ENCODE measurements around a stretch of chr5.

DNA sequence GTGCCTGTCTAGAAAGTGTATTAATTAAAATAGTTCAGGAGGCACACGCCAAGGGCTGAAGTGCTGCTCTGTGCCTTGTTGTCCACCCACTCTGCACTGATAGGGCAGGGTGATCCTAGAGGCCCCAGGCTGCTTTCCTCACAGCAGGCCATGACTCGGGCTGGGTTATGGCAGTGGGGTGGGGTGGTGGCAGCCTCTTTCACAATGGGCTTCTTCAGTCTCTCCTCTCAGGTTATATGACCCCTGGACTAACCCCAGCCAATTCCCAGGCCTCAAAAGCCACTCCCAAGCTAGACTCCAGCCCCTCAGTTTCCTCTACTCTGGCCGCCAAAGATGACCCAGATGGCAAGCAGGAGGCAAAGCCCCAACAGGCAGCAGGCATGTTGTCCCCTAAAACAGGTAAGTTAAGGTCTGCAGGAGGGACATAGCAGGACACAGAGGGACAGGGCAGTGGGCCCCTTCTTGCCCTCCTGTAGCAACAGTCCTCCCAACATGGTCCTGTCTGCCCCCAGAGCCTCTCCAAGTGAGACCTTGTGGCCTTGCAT, 19.5 kb downstream of the CD74 start:
- RRBS = no CpG with 5 or more reads among the region's 3 CpGs

DNA sequence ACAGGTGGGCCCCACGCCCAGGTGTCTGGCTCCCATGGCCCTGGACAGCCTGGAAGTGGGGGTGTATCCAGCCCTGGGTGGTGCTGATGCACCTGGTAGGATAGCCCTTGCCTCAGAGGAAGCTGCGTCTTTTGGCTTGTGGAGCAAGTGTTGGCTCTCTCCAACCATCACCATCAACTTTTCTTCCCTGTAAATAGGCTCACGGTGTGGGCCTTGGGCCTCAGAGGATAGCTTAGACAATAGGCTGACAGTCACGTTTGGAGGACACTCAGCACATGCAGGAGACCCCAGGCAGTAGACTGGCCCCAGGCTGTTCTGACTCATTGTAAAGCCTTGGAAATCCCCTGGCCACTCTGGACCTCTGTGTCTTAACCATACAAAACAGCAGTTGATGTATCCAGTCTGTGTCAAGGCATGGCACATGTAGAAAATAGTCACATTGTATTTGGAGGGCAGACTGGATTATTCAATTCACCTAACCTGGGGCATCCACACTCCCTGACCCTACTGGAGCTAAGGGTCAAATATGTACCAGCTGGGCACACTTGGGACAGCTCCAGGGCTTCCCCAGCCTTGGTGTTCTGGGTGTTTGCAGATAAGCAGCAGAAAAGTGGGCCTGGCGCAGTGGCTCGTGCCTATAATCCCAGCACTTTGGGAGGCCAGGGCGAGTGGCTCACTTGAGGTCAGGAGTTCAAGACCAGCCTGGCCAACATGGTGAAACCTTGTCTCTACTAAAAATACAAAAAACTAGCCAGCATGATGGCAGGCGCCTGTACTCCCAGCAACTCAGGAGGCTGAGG, 18.5 kb downstream of the CD74 start:
- RRBS = no CpG with 5 or more reads among the region's 8 CpGs

- RRBS = no CpG with 5 or more reads among the region's 17 CpGs
Measured at GRCh38 chr5:150399543-150400465, 12.9 kb downstream of the CD74 start.

DNA sequence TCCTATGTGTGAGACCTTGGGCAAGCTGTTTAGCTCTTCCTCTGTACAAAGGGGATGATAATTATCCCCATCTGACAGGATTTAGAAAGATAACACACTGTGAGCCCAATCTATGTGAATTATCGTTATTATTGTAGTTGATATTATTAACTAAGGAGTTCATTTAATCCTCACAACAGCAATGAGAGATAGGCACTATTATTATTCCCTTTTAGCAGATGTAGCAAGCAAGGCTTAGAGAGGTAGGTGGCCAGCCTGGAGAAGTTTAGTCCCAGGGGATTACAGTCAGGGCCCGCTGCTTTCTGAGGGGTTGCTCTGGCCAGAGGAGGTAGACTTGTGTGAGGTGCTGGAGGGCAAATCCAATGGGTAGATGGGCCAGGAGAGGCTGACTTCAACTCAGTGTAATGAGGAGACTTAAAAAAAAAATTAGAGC, 15.8 kb upstream of the NDST1 start:
- RRBS = no CpG with 5 or more reads among the region's 2 CpGs

DNA sequence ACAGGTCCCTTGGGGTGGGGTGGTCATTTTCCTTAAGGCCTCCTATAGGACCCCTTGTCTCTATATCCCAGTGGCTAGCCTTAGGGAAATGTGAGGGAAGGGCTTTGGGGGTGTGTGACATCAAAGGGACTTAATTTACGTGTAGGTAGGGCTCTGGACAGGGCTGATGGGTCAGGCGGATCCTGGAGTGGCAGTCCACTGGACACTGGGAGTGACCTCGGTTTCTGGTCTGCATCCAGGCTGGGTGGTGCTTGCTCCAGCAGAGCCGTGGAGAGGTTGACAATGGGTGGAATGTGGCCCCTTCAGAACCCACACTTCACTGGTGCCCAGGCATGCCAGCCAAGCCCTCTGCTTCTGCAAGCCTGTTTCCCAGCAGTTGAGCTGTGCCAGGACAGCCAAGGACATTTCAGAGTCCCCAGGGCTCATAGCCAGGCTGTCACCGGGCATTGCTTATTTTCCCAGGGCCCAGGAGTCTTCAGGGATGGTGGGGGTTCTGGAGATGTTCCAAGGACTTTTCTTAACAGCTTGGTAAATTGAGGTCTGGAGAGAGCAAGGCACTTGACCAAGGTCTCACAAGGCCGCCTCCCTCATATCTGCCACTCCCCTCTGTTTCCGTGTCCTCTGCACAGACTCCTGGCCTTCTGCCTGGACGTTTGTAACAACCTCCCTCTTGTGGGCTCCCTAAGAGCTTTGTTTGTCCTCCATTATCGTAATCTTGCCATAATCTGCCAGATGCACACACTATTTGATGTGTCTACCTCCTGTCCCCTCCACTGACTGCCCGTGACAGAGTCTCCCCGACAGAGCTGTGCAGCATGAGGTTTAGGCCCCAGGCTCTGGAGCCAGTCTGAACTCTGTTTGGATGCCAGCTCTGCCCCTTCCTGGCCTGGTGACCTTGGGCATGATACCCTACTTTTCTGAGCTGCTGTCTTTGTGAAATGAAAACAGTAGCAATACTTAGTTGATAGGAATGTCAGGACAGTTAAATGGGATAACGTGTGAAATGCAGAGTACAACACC, 3.8 kb upstream of the NDST1 start:
- RRBS = no CpG with 5 or more reads among the region's 12 CpGs

DNA sequence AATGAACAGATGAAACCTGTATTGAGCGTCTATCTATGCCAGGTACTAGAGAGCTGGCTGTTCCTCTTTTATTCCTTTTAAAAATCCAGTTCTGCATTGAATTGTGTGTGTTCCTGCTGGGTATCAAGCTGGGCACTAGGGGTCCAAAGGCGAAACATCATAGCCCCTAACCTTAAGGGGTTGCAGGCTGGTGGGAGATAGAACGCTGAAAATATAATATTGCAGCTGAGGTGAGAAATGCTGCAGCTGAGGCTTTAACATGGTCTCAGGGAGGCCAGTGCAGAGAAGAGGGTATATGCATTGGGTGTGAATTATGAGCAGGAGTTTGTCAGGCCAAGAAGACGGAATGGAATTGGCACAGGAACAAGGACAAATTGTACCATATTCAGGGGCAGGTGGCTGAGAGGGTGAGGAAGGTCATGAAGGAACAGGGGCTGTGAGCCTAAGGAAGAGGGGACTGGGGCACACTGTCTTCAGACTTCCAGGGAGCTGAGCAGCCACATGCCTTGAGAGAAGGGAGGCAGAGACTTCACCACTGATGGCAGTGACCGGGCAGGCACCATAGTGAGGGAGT, 18.6 kb downstream of the NDST1 start:
- RRBS = no CpG with 5 or more reads among the region's 5 CpGs

- RRBS = no CpG with 5 or more reads among the region's 6 CpGs
Measured at GRCh38 chr5:150558513-150559486, 50.9 kb downstream of the NDST1 start.

DNA sequence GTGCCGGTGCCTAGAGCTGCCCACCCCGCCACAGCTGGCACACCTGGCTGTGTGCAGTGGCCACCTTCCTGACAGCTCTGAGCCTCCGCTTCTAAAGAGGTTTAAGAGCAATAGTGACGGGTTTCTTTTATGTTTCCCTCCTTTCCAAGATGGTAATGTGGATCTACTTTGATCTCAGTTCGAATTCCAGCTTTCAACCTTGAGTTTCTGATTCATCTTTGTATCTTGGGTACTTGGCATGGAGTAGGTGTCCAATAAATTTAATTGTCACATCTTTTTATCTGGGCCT, 60.2 kb upstream of the SYNPO start:
- RRBS = 93% methylated on average over 1 of the region's 5 CpGs

DNA sequence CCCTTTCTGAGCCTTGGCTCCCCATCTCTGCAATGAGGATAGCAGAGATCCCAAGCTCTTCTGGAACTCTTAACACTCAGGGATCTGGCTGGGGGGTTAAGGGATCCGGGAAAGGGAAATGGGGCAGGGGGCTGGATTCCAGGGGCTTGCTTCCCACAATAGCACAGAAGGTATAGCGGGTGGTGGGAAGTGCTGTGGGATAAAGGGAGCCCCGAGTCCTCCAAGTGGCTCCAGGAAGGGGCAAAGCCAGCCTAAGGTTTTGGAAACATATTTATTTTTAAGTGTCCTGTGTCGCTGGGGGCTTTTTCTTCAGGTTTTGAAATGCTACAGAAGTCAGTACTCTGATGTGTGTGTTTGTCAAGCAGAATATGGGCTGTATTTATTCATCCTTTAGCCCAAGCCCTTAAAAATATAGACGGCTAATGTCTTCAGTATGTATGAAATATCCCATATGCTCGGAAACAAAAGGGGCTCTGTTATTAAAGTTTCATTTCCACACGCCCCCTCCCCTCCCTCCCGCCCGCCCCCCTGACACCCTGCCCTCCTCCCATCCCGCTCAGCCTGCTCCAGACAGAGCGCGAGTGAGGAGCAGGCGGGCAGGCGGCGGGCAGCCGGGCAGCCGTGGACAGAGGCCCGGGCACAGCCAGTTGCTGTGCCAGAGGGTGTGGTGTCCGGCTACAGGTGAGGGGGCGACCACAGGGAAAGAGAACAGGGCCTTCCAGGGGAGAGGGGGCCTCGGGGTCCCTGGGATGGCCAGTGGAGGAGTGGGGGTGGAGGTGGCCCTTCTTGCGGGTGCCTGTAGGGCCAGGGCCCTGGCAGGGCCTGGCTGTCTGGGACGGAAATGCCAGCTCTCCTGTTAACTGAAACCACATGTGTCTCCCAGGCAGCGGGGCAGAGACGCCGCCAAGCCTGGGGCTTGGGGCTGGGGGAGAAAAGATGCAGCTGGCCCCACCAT, 39.7 kb upstream of the SYNPO start:
- RRBS = no CpG with 5 or more reads among the region's 26 CpGs

DNA sequence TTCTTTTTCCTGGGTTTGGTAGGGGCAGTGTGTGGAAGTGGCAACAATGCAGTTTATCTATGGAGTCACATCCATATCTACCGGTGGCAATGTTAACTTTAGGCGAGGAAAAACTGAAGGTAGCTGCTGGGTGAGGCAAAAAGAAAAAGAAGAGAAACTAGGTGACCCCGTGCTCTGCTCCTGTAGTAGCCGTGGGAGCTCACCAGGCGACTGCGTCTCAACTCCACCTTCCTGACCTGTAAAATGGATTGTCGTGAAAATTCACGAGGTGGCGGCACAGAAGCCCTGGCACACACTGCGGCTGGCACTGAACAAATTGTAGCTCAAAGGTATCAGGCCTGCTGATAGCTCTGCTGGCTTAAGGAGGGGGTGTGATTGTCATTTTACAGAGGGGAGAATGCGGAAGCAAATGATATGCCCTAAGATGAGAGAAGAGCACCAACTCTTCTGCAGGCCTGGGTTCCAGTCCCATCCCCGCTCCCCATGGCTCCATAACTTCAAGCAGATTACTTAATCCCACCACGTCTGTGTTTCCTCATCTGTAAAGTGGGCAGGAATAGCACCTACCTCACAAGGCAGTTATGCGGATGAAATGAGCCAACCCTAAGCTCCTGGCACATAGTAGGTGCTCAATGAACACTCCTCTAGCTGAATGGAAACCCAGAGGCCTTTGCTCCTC, 35.9 kb upstream of the SYNPO start:
- RRBS = no CpG with 5 or more reads among the region's 14 CpGs

GRCh38 chr5:150649416-150650333, 9.2 kb downstream of the SYNPO start:
- RRBS = 58% methylated on average over 2 of the region's 51 CpGs

GRCh38 chr5:150673951-150674616, 13.0 kb downstream of the MYOZ3 start:
- RRBS = no CpG with 5 or more reads among the region's 4 CpGs

GRCh38 chr5:150999995-151000412, 20.4 kb upstream of the GPX3 start:
- RRBS = no CpG with 5 or more reads among the region's 5 CpGs

DNA sequence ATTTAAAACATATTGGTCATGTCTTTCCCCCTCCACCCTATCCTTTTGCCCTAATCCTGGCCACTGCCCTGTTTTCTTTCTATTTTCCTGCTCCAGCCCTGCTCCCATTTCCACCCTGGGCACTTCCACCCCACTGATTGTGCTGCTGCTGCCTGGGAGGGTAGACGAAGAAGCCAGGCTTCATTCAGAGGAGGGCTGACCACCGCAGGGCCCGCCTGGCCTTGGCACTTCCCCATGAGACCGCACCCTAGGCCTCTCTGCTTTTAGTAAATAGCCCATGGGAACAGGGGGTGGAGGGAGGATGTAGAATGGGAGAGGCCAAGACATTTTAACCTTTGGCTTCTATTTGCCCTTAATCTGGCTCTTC, 13.7 kb upstream of the GPX3 start:
- RRBS = no CpG with 5 or more reads among the region's 4 CpGs

DNA sequence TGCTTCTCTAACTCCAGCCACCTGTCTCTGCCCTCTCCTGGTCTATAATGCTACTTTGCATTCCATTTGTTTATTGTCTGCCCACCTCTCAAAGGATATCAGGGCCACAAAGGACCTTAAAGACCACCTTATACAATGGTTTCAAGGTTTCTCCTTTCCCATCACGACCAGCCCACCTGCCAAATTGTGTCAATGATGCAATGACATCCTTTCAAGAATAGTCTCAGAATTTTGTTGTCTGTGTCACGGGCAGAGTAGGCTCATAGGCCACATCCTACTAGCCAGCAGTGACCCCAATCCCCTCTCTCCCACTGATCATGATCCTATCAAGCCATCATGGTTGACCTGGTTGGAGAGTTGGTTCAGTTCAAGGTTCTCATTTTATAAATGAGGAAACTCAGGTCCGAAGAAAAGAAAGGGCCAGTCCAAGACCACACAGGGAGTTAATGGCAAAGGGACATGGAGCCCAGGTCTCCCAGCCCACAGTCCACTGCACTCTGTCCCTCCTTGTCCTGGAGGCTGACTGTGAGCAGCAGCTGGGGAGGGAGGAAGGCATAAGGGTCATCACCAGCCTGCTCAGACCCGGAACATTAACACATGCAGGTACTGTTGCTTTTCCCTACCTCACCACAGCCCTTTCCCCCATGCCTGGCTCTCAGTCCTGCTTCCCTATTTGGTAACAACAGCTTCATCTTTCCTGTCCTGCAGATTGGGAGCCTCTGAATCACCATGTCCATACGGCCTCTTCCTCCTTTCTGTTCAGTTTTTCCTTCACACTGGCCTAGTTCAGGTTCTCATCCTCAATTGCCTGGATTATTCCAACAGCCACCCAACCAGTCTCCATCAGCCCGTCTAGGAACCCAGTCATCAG, 3.9 kb downstream of the GPX3 start:
- RRBS = no CpG with 5 or more reads among the region's 6 CpGs

- RRBS = no CpG with 5 or more reads among the region's 8 CpGs
Measured at GRCh38 chr5:151058763-151059300, 22.0 kb downstream of the TNIP1 start.

- RRBS = no CpG with 5 or more reads among the region's 9 CpGs
Measured at GRCh38 chr5:151062709-151063321, 18.0 kb downstream of the TNIP1 start.

DNA sequence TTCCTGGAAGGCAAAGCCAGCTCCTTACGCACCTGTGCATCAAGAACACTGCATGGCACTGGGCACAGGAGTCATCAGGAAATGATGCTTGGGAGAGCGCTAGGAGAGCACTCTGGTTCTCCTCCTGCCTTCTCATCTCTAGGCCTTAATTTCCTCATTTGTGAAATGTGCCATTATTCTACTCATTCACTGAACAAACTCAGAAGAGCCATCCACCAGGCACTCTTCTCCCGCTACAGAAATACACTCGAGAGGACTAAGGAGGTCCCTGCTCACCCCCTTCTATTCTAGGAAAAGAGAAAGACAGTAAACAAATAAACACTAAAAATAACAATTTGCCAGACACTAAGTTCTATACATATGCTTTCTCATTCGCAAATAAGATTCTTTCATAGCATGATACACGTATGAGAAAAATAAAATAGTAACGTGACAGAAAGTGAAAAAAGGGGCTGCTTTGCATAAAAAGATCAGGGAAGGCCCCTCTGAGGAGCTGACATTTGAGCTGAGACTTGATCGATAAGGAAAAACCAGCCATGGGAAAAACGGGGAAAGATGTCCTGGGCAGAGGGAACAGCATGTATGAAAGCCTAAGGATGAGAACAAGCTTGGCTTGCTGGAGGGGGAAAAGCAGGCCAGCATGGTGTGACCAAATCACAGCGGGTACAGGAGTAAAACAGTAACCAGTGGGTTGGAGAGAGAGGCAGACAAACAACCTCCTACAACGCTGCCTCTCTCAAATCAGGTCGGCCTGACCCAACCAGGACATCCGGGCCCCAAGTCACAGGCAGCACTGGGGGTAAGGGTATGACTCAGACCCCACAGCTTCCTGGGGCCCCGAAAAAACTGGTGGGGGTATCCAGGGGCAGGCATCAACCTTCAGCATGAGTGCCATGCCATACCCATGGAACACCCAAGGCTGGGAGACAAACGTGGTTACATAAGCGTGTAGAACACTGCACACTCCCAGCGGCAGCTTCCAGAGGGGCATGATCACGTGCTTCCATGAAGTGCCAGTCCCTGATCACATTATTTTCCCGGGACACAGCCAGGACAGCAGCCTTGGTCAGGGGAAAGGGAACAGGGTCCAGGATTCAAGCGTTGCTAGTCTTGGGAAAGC, 2.3 kb downstream of the TNIP1 start:
- RRBS = no CpG with 5 or more reads among the region's 20 CpGs

- RRBS = 2% methylated on average over 2 of the region's 13 CpGs
Measured at GRCh38 chr5:151093870-151094897, 13.3 kb upstream of the TNIP1 start.

DNA sequence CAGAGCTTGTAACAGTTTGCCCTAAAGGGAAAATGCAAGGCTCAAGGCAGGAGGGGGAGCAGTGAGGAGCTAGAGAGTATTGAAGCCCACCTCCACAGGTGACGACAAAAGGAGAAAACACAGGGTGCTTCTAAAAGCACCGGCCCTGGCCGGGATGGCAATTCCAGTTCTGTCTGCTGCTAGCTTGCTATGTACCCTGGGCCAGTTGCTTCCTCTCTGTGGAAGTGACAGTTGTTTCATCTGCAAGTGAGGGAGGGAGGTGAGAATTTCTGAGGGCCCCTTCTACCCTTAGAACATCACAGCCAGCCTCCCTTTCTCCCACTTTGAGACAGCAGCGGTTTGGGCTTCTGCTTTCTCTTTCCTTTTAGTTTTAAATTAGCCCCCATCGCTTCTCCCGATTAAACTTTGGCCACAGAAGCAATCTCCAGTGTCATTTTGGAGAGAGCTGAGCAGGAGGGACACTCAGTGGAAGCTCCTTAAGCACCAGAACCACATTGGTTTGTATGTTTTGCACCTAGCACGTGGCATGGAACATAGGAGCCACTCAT, 17.3 kb upstream of the TNIP1 start:
- RRBS = no CpG with 5 or more reads among the region's 7 CpGs

Data from CMK (cell line).